ENCODE results near the genes PRSS23, TRIM49, TRIM64B and TRIM64.

GRCh38 chr11:86799660-86800837 lies at the start of gene PRSS23:
Gene PRSS23, plus strand, starts transcription at chr11:86800542.
- RRBS, result 6% methylated on average over 45 of the region's 106 CpGs

DNA sequence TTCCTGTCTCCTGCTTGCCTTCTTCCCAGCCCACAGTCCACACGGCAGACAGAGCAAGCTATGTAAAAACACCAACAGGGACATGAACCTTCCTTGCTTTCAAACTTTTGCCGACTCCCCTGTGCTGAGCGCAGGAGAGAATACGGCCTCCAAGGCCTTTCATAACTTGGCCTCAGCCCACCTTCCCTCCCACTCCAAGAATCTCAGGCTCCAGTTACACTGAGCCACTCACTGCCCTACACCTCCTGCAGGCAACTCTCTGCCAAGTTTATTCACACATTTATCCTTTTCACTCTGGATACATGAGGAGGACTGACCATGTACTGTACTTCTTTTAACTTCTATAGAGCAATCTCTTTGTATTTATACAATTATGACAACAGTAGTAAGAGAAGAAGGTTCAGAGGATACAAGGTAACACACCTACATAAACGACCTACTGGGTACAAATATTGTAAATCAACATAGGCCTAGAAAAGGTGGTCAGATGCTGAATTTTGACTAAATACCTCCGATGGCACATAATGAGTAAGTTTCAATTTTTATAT lies 14.6 kb downstream of the FZD4 start:
- RRBS, result no CpG with 5 or more reads among the region's 6 CpGs

DNA sequence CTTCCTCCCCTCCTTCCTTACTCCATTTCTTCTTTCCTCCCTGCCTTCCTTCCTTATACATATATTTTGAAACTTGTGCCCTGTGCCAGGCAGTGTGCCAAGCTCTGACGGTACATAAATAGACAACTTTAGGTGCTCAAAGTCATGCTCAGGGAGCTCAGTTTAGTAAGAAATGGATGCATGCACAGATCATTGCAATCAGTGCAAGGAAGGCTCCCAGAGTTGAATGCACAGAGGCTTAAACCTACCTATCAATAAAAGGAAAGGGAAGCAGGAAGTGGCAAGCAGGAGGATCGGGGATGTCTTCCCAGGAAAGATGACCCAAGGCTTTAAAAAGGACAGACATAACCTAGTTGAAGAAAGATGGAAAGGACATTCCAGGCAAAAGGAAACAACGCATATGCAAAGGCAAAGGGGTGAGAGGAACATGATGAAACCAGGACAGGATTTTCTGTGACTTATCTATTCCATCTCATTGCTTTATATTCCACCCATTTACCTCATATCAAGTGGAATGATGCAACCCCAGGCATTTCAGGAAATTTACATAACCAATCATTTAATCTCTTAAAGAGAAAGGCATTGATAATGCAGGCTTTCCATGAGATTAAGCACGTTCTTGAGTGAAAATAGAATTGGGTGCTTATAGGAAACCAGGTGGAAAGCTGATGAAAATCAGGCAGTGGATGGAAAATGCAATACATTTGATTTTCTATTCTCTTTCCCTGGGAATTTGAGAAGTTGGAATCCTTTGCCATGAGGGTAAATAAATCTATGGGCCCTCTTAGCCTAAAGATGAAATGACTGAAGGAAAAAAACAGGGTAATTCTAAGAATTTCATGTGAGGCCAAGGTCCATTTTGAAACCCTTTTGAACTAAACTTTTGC lies 13.0 kb downstream of the FZD4 start:
- RRBS, result no CpG with 5 or more reads among the region's 4 CpGs

- RRBS, result no CpG with 5 or more reads among the region's 6 CpGs
Observed at GRCh38 chr11:87207565-87208550, 170.1 kb downstream of the TMEM135 start.

- RRBS, result no CpG with 5 or more reads among the region's 9 CpGs
Observed at GRCh38 chr11:87359303-87359939, 321.7 kb downstream of the TMEM135 start.

GRCh38 chr11:89808439-89808742 lies at the start of gene TRIM49:
Gene TRIM49, minus strand, starts transcription at chr11:89808575.
- RRBS, result no CpG with 5 or more reads among the region's 2 CpGs

- RRBS, result no CpG with 5 or more reads among the region's 2 CpGs
Observed at GRCh38 chr11:89878423-89878661, at the start of gene TRIM64B. Gene TRIM64B, minus strand, starts transcription at chr11:89878487.

- RRBS, result no CpG with 5 or more reads among the region's 6 CpGs
Observed at GRCh38 chr11:89965683-89966217, at the start of gene TRIM64. Gene TRIM64, plus strand, starts transcription at chr11:89966037.

DNA sequence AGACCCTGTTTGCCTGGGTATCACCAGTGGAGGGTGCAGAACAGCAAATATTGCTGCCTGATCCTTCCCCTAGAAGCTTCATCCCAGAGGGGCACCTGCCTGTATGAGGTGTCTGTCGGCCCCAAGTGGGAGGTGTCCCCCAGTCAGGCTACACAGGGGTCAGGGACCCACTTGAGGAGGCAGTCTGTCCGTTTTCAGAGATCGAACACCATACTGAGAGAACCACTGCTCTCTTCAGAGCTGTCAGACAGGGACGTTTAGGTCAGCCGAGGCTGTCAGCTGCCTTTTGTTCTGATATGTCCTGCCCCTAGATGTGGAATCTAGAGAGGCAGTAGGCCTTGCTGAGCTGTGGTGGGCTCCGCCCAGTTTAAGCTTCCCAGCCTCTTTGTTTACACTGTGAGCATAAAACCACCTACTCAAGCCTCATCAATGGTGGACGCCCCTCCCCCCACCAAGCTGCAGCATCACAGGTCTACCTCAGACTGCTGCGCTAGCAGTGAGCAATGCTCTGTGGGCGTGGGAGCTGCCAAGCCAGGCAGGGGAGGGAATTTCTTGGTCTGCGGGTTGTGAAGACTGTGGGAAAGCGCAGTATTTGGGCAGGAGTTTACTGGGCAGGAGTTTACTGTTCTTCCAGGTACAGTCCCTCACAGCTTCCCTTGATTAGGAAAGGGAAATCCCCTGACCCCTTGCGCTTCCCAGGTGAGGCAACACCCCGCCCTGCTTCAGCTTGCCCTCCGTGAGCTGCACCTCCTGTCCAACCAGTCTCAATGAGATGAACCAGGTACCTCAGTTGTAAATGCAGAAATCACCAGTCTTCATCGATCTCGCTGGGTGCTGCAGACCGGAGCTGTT lies 98.6 kb downstream of the SMCO4 start:
- RRBS, result no CpG with 5 or more reads among the region's 17 CpGs

DNA sequence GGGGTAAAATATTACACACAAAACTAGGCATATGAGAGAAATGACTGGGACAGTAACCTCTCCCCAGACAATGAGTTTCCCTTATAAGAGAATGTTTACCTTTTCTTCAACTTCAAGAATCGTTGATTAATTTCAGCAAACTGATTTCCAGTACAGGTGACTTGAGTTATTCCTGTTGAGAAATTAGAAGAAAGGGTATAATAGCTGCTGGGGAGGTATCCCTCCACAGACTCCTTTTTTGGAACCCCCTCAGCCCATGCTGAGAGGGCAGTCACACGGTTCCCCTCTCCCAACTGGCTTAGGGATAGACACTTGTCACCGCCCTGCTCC lies 44.0 kb downstream of the SMCO4 start:
- RRBS, result no CpG with 5 or more reads among the region's 3 CpGs

DNA sequence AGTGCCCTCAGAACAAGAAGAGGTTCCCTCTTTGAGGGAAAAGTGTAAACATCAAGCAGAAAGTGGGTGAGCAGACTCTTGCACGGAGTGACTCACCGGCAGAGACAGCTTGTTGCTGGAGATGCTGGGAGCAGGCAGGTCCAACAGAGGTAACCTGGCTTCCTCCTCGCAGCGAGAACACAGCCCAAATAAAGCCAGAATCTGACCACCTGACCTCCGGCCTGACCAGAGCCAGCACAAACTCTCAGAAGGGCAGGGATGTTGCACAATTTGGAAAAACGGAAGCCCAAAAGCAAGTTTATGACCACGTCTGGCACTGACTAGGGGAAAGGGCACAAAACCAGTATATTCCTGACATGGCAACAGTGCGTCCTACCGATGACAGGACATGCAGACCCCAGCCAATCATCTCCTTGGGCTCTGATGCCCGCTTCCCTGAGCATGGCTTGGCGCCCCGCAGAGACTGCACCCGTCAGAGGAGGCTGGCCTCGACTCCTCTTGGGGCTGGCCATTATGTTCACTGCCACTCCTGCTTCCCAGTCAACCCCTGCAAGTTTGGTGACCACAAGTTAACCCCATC lies 5.4 kb downstream of the SMCO4 start:
- RRBS, result no CpG with 5 or more reads among the region's 14 CpGs

- RRBS, result no CpG with 5 or more reads among the region's 2 CpGs
Observed at GRCh38 chr11:93636275-93636630, 25.2 kb upstream of the CEP295 start.

- RRBS, result no CpG with 5 or more reads among the region's 2 CpGs
Observed at GRCh38 chr11:93746068-93746666, 4.7 kb downstream of the C11orf54 start.

- RRBS, result no CpG with 5 or more reads among the region's 5 CpGs
Observed at GRCh38 chr11:93774473-93774996, 9.5 kb upstream of the MED17 start.

GRCh38 chr11:94129351-94129653 lies 661 bp downstream of the PANX1 start:
- RRBS, result no CpG with 5 or more reads among the region's 20 CpGs

- RRBS, result no CpG with 5 or more reads among the region's 5 CpGs
Observed at GRCh38 chr11:94200796-94201663, 72.4 kb downstream of the PANX1 start.

DNA sequence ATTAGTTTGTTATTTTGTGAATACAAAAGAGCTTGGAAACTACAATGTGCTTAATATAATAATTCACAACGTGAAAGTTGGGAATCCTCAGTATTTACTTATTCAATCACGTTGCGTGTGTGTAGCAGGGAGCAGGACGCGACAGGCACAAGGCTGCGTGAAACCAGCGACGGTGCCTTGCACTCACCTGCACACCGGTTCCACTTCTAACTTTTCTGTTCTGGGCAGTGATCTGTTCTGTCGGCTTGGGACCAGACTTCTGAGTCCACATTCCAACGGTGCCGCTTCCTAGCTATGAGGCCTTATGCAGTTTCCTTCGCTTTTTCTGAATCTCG lies 392 bp upstream of the C11orf97 start:
- RRBS, result no CpG with 5 or more reads among the region's 14 CpGs

DNA sequence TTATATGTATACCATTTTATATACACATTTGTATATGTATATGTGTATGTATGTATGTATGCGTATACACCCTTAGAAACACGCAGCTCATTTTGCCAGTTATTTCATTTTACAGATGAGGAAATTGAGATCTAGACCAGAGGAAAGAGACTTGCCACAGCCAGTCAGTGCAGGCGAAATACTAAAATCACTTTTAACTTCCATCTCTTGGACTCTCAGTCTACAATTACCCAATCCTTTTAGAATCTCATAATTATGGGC lies 638 bp downstream of the C11orf97 start:
- RRBS, result no CpG with 5 or more reads among the region's 3 CpGs

- RRBS, result no CpG with 5 or more reads among the region's 12 CpGs
Observed at GRCh38 chr11:94657236-94657656, 90.1 kb downstream of the PIWIL4 start.

DNA sequence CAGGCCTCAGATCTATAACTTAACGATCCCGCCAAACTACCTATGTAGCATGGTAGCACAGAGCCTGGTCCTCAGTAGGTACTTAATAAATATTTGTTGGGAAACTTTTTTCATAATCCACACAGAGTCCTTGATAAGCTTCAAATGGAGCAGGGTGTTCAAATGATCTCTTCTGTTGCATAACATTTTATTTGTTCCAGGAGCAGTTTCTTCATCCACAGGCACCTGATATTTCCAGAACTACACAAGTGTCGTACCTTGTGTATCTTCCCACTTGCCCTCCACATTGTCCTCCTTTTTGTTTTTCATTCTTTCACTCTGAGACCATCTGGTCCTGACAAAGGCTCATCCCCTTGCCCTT lies 5.3 kb upstream of the AMOTL1 start:
- RRBS, result no CpG with 5 or more reads among the region's 3 CpGs